Tongue (tissue), 2 donors: ENCODE measurements around the gene AIG1.

DNA sequence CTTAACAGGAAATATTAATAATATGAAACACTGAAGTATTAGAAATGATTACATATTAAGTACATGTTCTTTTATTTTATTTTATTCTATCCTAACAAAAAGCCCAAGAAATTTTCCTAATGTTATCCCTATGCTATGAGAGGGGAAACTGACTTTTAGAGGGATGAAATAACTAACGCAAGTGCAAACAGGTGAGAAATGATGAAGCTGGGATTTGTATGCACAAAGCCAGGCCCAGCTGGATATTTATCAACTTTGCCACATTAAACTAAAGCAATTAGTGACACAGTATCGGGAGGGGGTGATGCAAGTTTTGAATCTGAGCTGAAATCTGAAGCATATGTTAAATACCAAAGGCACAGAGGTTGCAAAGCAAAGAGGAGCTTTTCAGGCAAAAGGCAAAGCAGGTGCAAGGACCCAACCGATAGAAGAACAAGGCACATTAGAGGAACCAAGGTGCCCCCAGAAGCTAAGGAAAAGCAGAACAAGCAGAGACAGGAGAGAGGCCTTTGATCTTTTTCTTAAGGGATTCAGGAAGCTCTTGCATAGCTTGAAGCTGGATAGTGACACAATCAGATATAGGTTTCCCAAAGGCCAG lies 207.6 kb downstream of the HIVEP2 start:
- RAMPAGE, long total RNA = no peak

DNA sequence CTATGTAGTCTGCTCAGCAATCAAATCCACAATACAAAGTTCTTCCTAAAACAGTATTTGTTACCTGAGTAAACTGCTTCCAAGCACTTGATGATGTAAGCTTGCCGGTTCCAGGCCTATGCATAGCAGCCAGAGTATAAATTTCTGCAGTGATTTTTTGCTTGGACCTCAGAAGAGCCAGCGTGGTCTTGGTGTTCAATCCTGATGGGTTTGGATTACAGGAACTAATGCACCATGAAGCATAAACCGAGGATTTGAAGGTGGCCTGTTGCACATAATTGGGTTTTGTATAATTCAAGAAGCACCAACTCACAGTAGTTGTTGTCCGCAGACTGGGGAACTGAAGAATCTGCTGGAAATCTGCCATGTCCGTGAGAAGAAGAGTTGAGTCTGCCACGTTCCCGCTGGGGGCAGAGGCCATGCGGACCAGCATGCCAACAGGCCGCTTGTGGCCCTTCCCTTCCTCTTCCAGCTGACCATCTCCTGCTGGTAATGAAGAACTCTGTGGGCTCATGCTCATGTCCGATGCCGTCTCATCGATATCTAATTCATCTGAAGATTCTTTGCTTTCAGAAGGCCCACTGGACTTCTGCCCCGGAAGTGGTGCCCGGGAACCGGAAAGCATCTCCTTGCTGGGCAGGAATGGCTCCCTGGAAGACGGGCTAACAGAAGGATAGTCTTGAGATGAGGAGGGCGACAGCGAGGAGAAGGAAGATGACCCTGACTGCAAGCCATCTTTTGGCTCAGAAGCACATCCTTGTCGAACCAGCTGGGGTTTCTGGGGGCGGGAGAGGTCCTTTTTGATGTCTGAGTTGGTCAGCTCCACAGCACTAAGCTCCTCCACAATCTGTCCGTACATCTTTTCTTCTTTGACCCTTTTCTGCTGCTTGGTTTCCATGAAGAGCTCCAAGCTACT lies 175.2 kb downstream of the HIVEP2 start:
- RAMPAGE, long total RNA = no peak

- RAMPAGE, long total RNA = no peak
Observed at GRCh38 chr6:142784198-142784678, 160.7 kb downstream of the HIVEP2 start.

GRCh38 chr6:142819674-142819996 lies 125.3 kb downstream of the HIVEP2 start:
- RAMPAGE, long total RNA = no peak

DNA sequence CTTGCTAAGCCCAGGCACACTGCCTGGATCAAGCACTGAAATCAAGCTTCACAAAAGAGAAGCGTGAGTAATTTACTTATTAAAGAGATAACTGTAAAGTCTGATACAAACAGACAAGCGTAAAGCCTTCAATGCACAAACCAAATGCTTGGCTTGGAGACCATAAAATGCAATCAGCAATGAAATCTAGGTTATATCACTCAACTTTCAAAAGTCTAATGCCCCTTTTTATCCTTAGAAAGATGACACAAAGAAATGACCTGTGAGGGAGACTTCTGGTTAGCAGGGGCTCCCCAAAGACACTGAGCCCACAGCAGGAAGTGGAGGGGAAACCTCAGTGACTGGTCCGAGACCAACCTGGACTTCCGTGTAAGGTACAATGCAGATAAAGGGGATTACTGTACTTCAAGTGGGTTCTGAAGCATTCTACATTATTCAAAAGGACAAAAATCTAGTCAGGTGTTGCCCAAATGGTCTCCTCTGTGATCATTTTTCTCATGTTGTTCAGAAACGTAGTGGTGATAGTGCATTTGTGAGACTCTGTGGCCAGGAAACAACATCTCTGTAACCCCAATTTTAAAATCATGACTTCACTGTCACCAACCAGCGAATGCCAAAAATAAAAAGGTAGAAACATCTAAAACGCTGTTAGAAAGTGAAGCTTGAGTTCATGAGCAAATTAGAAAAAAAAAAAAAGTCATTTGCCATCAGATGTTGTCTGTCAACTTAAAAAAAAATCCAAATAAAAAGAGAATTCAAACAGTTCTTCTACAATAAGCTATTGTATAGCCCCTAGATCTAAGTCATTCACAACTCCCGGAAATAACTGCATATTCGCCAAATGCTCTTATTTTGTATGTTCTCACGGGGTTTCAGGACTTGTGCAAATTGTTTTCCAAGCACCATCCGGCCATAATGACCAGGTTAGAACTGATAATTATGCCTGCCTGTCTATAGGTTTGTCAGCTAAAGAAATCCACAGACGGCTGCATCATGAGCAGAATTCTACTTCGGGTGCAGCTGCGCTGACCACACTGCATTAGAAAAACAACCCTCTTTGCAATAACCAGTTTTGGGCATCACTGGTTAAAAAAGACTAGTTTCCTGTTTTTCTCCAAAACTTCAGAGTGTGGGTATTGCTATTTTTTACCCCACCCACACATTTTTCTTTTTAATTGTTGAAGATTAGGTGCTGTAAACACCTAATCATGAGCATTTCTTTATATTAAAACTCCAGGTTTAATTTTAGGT lies 88.0 kb downstream of the HIVEP2 start:
- RAMPAGE, long total RNA = no peak

GRCh38 chr6:142878293-142878934 lies 66.6 kb downstream of the HIVEP2 start:
- RAMPAGE, long total RNA = no peak

- RAMPAGE, long total RNA = no peak
Observed at GRCh38 chr6:142896174-142897256, 48.5 kb downstream of the HIVEP2 start.

DNA sequence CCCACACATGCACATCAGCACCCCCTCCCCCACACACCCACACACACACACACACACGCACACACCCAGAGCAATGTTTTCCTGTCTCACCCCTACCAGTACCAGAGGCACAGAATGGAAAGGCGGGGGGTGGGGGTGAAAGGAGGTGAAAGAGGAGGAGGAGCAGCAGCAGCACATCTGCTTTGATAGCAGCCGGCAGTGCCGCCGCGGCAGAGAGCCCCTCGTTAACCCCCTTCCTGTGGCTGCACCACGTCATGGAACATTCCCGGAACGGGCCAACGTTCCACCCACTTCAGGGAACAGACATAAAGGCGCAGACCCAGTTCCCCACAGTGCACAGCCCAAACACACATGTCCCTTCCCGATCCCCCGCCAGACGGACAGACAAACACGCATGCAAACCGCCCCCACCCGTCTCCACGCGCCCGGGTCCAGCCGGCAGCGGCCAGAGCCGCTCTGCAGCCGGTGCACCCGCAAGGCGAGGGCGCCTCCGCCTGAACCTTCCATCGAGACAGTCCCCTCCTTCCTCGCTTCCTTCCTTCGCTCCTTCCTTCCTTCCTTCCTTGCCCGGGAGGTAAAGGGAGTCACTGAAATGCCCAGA lies 486 bp downstream of the HIVEP2 start:
- RAMPAGE, long total RNA = no peak

- RAMPAGE, long total RNA = no peak
Observed at GRCh38 chr6:143060620-143061295, at the start of gene AIG1. Gene AIG1 (plus strand): TSS chr6:143060889.

GRCh38 chr6:143164278-143165648 lies 104.1 kb downstream of the AIG1 start:
- RAMPAGE, long total RNA = no peak

DNA sequence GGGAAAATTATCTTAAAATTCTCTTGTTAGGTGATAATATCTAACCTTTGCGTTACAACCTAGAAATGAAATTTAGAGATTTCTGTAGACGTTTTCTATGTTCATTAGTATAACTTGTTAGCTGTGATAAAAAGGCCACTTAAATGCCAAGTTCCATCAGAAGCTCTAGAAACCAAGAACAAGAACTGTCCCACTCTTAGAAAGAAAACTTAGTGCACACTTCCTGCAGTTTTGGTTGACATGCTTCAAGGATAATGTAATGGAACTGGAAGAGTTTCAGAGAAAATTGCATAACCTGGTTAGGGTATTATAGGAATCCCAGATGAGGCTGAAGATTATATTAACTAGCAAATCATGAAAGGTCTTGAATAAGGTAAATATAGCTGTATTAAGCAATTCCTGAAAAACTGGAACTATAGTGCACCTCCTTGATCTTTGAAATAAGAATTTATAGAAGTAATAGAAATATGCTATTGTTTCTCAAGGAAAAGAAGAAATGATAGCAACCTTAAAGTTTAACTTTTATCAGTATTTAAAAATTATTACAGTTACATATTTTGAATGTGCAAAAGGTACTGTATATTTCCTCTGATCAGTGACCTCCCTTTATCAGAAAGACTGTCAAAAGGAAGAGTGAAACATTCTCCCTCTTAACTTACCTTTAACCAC lies 1.8 kb upstream of the PHACTR2 start:
- RAMPAGE, long total RNA = no peak

DNA sequence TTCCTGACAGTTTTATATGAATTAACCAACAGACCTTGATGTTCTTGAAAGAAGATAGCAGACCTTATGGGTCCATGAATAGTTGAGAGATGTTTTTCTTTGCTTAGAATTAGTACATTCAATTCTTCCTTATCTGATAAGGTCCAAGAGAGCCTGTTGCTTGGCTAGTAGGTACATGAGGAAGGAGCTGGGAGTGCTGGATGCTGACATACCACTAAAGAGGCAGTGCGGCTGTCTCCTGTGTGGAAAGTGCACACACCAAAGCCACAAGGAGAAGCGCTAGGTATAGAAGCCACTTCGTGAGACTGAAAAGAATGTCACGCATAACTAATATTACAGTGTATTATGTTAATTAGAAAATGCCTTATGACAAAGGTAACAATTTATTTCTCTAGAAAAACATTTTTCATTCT lies 77.7 kb downstream of the PHACTR2 start:
- RAMPAGE, long total RNA = no peak

GRCh38 chr6:143962863-143964010 lies 44.8 kb downstream of the PLAGL1 start:
- RAMPAGE, long total RNA = no peak

GRCh38 chr6:144174731-144175118 lies 24.4 kb downstream of the STX11 start:
- RAMPAGE, long total RNA = no peak

DNA sequence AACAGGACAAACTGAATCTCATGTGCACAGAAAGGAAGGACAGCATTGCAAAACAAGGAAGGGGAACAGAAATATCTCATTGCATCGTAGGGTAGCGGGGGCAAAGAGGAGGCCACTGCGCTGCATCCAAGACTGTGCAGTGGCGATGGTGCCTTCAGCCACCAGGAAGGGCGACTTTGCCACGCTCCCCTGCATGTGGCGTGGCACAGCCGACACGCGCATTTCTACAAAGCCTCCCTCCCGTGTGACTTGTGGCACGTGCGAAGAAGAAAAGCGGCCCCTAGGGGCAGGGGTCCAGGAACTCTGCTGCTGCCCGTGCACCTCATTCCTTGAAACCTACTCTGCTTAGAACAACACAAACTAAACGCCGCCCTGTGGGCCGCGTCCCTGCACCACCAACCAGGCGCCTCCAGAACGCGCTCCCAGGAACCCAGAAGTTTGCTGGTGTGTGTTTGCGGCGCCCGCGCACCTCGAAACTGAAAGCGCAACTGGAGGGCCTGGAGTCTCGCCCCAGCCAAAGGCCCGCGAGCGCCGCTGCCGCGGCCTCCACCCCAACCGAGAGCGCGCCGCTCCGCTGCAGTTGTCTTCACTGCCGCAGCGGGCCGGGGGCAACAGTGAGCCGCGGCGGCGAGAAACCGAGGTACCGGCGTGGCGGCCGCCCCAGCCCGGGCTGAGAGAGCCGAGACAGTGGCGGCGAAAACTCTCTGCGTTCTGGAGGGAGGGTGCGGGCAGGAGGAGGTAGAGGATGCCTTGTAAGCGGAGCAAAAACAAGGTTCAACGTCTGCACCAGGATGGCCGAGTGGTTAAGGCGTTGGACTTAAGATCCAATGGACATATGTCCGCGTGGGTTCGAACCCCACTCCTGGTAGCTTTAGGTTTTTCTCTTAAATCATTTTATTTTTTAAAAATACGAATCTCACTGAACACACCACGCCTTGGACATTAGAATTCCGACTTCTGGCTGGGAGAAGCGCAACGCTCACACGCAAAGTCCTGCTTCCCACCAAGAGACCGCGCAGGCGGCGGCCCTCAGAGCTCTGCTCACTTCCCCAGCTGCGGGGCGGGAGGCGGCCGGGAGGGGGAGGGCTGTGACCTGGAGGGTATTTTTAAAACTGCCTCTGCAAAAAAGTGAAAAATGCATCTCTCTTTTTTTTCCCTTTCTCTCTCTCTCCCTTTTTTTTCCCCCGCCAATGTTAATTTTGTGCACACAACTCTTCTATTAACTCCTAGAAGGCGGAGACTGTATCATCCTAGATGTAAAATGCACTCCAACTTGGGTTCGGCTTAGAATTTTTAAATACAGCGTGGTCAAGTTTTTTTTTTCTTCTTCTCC lies 65.9 kb downstream of the STX11 start:
- RAMPAGE, long total RNA = no peak

- RAMPAGE, long total RNA = no peak
Observed at GRCh38 chr6:144364602-144365040, 79.5 kb downstream of the UTRN start.

DNA sequence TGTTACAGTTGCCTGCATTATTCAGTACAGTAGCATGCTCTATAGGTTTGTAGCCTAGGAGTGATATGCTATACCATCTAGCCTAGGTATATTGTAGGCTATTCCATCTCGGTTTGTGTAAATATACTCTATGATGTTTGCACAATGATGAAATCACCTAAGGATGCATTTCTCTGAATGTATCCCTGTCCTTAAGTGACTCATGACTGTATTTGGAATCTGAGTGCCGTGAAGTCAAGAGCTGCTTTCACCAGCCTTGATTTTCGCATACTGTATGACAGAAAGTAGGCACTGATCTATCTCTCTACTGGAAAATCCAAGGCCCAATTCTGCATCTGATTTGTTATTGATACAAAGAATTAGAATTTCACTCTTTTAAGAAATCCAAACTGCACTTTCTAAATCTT lies 129.9 kb downstream of the UTRN start:
- RAMPAGE, long total RNA = no peak

- RAMPAGE, long total RNA = no peak
Observed at GRCh38 chr6:144543254-144543779, 258.2 kb downstream of the UTRN start.

GRCh38 chr6:144630827-144631187 lies 345.7 kb downstream of the UTRN start:
- RAMPAGE, long total RNA = no peak

- RAMPAGE, long total RNA = no peak
Observed at GRCh38 chr6:144659067-144660341, 374.4 kb downstream of the UTRN start.